Bile duct (tissue), 1 donor: ENCODE measurements around a stretch of chr18.

GRCh38 chr18:79398070-79398669 is 2.4 kb downstream of the NFATC1 start:
- PRO-cap = no peak

DNA sequence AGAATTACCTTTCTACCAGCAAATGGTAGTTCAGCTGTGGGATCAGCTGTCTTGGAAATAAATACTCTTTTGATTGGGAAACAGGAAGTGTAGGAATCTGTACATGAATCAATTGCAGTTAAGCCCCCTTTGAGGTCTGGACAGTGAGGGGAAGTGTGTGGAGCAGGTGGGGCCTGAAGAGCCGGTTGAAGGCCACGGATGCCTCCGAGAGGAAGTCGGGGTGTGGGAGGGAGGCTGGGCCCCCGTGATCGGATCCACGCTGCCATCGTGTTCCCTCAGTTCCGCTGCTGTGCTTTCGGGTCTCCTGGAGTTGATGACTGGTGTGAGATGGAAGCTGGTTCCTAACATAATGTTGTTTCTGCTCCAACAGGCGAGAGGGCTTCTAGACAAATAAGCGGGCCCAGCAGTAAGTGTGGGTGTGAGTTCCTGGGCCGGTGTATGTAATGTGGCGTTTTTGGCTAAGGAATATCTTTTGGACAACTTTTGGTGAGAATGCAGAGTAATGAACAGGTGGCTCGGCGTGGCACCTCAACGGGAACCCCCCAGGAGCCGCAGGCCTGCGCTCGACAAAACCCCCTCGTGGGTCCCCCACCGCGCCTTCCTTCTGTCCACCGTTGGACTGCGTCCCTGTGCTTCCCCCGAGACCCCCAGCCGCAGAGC is 10.6 kb downstream of the NFATC1 start:
- PRO-cap = no peak

GRCh38 chr18:79410469-79411426 is 15.0 kb downstream of the NFATC1 start:
- PRO-cap = no peak

- PRO-cap = no peak
Measured at GRCh38 chr18:79487651-79487921, 91.9 kb downstream of the NFATC1 start.

DNA sequence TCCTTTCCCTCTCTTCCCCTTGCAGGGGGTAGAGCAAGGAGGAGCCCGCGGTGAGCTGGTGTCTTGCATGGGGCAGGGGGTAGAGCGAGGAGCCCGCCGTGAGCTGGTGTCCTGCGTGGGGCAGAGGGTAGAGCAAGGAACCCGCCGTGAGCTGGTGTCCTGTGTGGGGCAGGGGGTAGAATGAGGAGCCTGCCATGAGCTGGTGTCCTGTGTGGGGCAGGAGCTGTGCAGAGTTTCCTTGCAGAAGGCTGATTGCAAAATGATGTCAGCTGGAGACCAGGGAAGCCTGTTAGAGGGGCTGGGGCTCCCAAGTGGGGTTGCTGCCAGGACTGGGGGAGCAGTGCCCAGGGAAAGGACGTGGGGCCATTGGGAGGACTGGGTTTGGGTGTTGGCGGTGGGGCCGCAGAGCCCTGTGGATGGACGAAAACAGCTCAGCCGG is 13.0 kb downstream of the CTDP1 start:
- PRO-cap = no peak

DNA sequence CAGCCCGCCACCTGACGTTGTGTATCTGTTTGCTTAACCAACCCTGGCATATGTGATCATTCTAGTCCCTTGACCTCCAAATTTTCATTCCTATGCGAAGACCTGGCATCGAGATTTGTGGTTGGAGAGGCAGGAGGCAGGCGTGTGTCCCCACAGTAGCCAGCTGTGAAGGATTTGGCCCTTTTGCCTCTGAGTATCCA is 31.5 kb downstream of the CTDP1 start:
- PRO-cap = no peak

- PRO-cap = no peak
Measured at GRCh38 chr18:79718333-79718688, 38.7 kb downstream of the CTDP1 start.

- PRO-cap = no peak
Measured at GRCh38 chr18:79735110-79735617, 55.6 kb downstream of the CTDP1 start.

DNA sequence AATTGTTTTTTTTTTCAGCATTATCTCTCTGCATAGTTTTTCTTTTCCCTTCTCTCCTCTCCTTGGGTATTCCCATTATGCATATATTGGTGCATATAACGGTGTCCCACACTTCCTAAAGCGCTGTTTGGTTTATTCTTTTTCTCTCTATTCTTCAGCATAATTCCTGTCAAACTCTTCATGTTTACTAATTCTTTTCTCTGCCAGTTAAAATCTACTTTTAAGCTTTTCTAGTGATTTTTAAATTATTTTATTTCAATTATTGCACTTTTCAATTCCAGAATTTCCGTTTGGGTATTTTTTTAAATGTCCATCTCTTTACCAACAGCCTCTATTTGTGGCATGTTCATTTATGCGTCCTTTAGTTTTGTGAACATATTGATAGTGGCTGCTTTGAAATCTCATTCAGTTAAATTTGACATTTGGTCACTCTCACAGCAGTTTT is 54.3 kb downstream of the SLC66A2 start:
- PRO-cap = no peak

DNA sequence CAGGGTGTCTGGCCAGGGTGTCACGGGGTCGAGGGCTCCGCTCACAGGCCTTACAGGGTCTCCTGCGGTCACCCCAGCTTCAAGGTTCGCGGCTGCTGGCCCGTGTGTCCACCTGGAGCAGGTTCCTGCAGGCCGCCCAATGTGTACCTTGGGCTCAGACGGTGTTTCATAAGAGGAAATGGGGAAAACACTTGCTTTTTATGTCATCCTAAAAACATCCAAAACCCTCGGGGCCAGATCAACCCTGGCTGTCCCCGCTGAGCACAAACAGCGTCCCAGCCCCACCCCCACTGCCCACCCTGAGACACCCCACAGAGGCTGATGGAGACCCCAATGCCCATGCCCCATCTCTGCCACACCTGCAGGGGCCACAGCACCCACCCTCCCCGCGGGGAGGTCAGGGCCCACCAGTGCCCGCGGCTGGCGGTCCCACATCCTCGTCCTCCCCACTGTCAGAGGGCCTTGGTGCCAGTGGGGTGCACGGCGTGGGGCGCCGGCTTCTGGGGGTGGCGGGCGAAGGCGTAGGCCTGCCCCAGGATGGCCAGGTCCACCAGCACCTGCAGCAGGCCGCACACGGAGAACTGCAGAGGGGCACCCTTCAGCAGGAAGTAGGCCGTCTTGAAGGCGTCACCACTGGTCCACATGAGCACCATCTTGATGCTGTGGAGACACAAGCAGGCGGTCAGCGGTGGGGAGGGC is 47.8 kb downstream of the SLC66A2 start:
- PRO-cap = no peak

DNA sequence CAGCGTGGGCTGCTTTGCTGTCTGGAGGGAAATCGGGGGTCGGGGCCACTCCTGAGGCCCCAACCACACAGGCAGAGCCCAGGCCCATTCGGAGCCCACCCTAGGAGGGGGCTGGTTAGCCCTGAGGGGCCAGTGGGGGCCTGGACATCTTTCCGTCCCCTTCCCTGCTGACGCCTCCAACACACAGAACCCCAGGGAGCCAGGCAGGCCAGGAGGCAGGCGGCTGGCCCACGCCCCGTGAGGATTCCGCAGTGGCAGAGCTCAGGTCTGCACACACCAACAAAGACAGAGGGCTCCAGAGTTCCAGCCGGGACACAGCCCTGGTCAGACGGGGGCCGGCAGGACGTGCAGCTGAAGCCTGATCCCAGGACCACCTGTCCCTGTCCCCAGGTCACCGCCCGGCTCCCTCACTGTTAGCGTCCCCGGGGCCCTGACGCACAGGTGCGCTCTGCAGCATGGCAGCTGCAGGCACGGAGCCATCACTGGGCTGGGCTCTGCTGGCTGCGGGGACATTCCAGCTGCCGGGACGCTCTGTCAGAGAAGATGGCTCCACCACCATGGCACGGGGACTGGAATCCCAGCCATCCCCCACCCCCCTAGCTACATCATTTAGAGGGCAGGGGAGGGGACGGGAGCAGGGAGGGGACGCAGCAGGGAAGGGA is 40.2 kb downstream of the SLC66A2 start:
- PRO-cap = no peak

GRCh38 chr18:79916585-79917216 is 34.8 kb downstream of the SLC66A2 start:
- PRO-cap = no peak

DNA sequence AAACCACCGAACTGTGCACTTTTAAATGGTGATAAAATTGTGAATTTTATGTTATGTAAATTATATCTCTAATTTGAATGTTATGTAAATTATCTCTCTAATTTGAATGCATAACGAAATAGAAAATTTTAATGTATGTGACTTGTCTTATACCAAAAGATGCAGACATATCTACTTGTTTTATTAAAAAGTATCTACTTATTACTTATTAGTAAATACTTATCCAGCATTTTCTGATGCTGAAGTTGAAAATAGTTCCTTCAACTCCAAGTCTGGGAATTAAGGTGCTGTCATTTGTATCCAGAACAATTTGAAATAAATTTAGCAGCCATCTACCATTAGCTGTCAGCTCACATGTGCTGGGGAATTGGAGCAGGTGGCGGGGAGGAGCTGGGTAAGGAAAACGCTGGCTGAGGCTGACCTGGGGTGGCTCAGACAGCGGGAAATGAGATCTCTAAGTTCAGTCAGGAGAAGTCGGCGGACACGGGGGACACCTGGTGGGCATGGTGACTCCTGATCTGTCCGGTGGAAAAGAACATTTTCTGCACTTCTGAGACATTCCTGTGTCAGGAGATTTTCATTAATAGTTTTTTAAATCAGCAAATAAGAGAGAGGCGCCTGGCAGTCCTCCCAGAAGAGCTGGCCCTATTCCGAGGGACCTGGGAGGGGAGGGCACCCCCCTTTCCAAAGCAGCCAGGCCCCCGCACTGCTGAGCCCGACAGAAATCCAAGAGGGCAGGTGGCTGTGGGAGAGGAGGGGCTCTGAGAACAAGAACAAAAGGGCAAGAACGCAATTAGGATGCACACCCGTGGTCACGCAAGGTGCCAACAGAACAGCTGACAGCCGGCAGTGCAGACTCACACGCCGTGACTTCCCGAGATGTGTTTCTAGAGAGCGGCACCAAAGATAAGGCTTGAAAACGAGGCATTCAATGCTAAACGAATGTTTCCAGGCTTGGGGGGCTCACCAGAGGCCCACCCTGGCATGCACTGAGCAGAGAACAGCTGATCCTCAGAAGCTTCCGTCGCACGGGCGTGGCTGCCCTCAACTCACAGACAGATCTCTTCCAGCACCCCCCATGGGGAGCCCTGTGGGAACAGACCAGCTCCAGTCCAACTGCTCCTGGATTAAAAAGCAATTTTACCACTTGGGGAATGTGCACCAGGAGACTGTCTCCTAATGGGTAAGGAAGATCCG is 26.5 kb downstream of the SLC66A2 start:
- PRO-cap = no peak

GRCh38 chr18:79941102-79942265 is 10.0 kb downstream of the SLC66A2 start:
- PRO-cap = no peak

DNA sequence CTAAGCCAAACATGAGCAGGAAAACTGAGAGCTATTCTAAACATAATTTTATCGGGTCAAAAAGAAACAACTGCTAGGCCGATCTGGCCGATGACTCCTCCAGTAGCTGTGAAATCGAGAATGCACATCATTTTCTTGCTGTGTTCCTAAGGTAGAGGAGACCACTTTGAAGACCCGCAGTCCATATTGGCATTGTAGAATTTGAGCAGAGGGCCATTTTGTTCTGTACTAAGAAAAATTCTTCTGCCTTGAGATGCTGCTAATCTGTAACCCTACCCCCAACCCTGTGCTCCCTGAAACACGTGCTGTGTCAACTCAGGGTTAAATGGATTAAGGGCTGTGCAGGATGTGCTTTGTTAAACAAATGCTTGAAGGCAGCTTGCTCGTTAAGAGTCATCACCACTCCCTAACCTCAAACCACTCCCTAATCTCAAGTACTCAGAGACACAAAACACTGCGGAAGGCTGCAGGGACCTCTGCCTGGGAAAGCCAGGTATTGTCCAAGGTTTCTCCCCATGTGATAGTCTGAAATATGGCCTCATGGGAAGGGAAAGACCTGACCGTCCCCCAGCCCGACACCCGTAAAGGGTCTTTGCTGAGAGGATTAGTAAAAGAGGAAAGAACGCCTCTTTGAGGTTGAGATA is 4.4 kb upstream of the HSBP1L1 start:
- PRO-cap = no peak

GRCh38 chr18:79982794-79983328 is 5.5 kb downstream of the TXNL4A start:
- PRO-cap = no peak